Hematopoietic multipotent progenitor cell (in vitro differentiated cells): Measurements from ENCODE around the gene NUP107.

- CAGE, long polyA plus RNA: no peak
Measured at GRCh38 chr12:64699619-64700116, 59.5 kb downstream of the GNS start.

DNA sequence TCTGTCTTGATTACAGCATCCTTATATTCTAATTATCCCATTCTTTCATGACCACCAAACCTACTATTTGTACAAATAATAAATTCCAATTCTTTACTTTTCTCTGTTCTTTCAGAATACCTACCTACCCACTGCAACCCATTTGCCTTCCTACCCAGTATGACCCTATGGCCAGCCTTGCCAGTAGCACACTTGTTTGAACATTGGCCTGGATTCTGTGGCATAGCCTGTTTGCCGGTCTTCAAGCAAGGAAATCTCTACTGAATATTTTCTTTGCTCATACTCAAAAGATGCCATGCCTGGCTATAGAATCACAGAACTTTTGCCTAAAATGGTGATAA lies 24.1 kb upstream of the WIF1 start:
- CAGE, long polyA plus RNA: no peak

DNA sequence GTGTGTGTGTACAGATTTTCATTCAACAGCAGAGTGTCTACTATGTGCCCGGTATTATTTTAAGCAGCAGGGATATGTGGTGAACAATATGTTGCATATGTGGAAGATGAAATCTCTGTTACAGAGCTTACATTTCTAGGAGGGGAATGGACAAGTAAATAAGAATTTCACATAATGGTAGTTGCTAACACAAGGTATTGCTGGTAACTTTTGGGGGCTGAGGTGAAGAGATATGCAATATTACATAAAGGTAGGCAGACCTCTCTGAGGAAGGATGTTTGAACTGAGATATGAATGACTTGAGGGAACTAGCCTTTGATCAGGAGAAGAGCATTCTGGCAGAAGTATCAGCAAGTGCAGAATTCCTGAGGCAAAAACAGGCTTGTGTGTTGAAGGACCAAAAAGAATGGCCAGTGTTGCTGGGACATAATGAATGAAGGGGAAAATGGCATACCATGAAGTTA lies 5.3 kb downstream of the LEMD3 start:
- CAGE, long polyA plus RNA: no peak

DNA sequence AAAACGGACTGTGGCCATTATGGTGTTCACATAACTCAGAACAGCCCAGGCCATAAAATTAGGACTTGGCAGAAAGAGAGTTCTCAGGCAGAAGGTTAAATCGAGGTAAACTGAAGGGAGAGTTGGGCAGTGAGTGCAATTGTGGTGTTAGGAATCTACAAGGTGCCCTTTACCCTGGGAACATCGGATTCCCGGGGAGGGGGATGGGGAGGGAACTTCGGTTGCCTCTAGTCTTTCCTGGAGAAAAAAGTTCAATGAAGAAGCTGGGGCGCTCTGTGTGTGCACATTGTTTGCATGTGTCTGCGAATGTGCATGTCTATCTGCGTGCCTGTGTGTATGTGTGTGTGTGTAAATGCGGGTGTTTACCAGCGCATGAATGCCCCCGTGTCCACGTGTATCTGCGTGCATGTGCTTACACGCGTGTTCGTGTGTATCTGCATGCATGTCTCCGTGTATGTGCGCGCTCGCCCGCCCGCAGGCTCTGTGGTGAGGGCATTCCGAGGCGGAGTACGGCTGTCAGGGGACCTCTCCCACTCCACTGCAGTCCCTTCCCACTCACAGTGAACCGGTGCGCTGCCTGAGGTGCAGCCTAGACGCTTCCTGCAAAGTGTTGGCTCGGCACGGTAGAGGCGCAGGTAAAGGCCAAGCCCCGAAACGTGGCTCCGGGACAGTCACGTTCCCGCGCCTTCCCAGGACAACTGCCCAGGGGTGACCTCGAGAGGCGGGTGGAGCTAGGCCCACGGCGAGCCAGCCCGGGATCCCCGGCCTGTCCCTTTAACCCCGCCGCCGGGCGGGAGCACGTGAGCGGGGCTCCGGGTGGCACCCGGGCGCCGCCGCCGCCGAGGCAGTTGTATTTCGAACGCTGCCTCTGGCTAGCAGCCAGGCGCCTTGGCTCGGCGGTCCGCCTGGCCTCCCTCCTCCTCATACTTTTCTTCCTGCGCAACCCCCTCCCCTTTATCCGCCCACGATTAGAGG lies 613 bp upstream of the HMGA2 start:
- CAGE, long polyA plus RNA: no peak

DNA sequence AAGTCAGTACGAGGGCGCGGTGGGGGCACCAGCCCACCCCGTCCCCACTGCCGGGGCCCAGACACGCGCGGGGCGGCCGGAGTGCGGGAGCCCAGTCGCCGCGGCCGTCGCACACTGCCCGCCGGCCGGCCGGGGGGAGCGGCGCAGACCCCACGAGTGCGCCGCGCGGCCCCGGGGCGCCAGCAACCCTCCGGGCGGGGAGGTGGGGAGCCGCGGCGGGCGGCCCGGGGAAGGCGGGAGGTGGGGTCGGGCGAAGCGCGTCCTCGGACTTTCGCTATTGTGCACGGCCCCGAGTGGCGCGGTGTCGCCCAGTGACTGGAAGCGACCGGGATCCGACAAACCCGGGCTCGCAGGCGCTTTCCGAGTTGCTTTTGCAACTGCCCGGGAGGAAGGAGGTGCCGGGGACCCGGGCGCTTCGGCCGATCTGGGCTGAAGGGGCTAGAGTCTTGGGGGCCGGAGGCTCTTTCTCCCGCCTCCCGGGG lies 1.1 kb downstream of the HMGA2 start:
- CAGE, long polyA plus RNA: no peak

- CAGE, long polyA plus RNA: no peak
Measured at GRCh38 chr12:65926388-65927042, 102.2 kb downstream of the HMGA2 start.

DNA sequence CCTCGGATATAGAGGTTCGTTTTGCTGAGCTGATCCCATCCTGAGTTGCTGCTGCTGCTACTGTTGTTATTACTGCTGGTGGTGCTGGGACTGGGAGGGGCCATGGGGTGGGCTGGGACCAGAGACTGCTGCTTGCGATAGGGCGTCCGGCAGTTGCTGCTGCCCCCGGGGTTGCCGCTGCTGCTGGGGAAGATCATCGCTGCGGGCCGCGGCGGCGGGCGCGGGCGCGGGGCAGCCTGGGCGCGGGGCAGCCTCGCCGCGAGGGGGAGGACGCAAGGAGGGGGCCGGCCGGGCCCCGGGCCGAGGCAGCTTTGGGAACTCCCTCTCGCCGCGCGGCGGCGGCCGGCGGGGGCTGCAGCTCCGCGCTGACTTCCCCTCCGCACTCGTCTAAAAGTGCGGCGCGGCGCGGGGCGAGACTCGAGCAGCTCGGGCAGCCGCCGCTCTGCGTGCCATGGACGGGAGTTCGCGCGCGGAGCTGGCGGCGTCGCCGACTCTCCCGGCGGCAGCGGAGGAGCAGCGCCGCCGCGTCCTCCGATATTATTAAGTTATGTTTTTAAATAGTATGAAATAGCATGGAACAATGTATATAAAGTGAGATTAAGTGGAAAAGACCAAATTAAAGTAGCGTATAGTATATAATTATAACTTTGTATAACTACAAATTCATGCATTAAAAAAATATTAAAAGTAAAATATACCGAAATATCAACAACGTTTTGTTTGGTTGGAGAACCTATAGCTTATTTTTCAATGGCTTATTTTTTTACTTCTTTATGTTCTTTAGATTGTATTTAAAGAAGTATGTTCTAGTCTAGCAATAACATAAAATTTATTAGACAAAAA lies 46.3 kb downstream of the IRAK3 start:
- CAGE, long polyA plus RNA: no peak

- CAGE, long polyA plus RNA: no peak
Measured at GRCh38 chr12:66909223-66909613, 230.3 kb upstream of the GRIP1 start.

DNA sequence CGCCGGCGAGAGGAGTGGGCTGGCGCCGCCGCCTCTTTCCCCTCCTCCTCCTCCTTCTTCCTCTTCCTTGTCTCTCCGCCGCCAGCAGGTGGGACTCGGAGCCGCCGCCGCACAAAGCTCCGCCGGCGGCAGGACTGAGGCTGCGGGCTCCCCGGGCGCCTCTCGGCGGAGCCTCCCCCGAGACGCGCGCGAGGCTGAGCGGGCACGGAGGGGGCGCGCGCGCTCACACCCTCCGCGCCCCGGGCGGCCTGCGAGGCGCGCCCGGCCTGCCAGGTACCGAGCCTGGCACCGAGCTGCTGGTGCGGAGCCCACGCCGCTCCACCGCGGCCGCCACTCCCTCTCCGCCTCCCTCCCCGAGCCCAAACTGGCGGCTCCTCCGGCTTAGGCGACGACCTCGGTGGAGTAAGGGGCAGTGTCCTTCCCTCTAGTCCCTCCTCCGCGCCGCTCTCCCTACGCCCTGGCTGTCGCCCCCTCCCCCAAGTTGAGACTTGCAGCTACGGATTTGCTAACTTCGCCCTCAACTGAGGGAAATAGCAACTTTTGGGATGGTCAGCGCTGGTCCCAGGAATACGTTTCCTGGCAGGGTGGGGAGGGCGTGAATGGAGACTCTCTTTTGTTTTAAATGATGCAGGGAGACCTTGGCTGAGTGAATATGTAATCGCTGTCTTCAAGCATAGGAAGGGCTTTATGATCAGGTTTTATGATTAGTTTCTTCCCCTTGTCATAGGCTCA lies 199.5 kb upstream of the CAND1 start:
- CAGE, long polyA plus RNA: no peak

DNA sequence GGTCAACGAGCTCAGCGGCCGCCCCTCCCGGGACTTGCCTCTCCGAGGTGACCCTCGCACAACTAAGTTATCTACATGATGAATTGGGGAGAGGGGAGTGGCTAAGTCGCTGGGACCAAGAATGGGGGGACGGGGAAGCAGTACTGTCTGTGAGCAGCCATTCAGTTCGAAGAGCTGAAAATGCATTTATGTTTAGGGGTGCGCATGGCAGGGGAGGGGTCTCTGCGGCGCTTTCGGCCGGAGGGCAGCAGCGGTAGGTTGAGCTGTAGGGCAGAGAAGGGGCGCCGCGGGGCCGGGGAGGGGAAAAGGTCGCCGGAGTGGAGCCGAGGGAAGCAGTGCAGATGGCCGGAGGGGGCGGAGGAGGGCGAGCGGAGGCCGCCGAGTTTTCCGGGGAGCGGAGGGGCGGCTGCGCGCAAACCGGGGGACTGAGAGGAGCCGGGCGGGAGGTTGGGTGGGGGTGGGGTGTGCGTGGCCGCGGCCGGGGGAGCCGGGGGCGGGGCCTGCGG lies 330 bp upstream of the DYRK2 start:
- CAGE, long polyA plus RNA: no peak

DNA sequence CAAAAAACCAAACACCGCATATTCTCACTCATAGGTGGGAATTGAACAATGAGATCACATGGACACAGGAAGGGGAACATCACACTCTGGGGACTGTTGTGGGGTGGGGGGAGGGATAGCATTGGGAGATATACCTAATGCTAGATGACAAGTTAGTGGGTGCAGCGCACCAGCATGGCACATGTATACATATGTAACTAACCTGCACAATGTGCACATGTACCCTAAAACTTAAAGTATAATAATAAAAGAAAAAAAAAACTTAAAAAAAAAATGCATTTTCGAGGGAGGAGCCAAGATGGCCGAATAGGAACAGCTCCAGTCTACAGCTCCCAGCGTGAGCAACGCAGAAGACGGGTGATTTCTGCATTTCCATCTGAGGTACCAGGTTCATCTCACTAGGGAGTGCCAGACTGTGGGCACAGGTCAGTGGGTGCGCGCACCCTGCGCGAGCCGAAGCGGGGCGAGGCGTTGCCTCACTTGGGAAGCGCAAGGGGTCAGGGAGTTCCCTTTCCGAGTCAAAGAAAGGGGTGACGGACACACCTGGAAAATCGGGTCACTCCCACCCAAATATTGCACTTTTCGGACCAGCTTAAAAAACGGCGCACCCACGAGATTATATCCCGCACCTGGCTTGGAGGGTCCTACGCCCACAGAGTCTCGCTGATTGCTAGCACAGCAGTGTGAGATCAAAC lies 251.5 kb downstream of the DYRK2 start:
- CAGE, long polyA plus RNA: no peak

GRCh38 chr12:68625342-68625844 lies 14.7 kb downstream of the RAP1B start:
- CAGE, long polyA plus RNA: no peak

DNA sequence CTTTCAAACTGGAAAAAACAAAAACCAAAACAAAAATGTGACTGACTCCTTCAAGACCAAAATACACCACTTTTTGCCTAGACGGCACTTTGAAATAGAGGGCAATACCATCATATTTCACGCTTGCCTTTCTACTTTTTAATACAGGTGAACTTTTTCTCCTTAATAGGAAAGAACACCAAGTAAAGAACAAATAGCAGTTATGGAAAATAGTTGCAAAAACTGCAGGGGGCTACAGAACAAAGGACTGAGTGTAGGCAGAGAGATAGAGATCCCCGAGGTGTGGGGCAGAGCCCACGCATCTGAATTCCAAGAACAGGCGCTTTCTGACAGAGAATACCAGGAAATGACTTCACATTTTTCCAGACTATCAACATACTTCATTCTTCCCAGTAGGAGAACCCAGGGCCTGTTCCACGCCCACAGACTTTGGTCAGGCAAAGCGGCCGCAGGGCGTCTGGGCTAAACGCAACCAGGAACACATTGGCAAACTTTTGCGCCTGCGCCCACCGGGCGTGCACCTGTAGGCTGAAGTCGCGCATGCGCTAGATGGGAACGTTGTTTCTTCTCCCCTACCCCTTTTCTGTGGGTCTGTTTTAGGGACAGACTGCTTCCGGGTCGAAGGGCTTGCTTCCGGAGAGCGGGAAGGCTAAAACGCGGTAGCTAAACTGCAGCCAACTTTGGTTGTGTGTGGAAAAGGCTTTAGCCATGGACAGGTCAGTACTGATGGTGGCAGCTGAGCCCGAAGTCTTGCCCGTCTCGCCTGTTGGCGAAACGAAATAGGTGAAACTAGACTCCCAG lies at the start of gene NUP107:
NUP107 (plus strand) TSS at position 621 of the 801 bp plus-strand sequence.
- CAGE, long polyA plus RNA: no peak

DNA sequence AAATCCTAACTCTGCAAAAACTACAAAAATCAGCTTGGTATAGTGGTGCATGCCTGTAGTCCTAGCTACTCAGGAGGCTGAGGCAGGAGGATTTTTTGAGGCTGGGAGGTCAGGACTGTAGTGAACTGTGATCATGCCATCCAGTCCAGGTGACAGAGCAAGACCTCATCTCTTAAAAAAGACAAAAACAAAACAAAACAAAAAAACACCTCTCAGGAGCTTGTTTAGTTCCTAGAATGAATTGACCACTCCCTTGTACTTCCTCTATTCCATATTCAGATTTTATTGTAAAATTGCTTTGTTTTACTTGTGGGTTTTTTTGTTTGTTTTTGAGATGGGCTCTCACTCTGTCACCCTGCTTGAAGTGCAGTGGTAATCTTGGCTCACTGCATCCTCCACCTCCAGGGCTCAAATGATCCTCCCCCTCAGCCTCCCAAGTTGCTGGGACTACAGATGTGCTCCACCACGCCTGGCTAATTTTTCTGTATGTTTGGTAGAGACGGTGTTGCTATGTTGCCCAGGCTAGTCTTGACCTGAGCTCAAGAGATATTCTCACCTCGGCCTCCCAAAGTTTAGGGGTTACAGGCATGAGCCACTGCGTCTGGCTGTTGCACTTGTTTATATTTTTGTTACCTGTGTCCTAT lies 13.7 kb downstream of the MDM2 start:
- CAGE, long polyA plus RNA: no peak

GRCh38 chr12:68932502-68932685 lies 577 bp downstream of the CPM start:
- CAGE, long polyA plus RNA: no peak

GRCh38 chr12:68977234-68977722 lies 44.3 kb upstream of the CPM start:
- CAGE, long polyA plus RNA: no peak

GRCh38 chr12:69006948-69008310 lies 74.5 kb upstream of the CPM start:
- CAGE, long polyA plus RNA: no peak

GRCh38 chr12:69036970-69037516 lies 104.1 kb upstream of the CPM start:
- CAGE, long polyA plus RNA: no peak

GRCh38 chr12:69157009-69157451 lies 82.3 kb upstream of the CPSF6 start:
- CAGE, long polyA plus RNA: no peak

DNA sequence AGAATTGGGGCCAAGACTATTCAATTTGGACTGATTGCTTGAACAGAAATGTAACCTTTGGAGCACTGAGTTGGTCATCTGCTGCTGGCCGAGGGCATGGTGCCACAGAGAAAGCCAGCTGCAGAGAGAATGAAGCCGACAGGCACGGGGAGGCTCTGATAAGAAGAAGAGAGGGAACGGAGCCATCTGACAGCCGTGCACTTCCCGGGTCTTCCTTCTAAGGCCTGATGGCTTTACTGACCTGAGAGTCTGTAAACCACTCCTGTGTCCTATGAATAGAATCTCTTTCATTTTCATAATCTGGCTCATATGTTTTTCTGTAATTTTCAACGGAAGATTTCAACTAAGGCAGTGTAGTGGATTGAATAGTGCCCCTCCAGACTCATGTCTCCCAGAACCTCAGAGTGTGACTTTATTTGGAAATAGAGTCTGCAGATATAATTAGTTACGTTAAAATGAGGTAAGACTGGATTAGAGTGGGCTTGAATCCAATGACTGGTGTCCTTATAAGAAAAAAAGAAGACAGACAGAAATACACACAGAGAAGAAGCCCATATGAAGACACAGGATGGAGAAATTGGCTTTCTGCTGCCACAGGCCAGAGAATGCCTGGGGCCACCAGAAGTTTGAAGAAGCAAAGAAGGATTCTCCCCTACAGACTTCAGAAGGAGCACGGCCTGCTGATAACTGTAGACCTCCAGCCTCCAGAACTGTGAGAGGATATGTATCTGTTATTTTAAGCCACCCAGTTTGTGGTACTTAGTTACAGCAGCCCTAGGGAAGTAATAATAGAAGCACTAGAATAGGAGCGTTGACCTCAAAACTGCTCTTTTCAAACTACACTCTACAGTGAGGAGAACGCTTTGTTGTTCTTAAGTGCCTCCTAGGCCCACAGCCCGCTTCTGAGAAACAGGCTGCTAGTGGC lies 38.9 kb upstream of the FRS2 start:
- CAGE, long polyA plus RNA: no peak